ENCODE measurements around a stretch of chr7.

- PRO-cap, 6 experiments, result no peak in any of the 6 experiments
- RAMPAGE, long total RNA, 2 experiments, result no peak in any of the 2 experiments
- RRBS, result 33% methylated on average over 2 of the region's 19 CpGs
These were observed 9.4 kb upstream of the RAMP3 start for GRCh38 chr7:45148229-45148561.

- PRO-cap, 6 experiments, result no peak in any of the 6 experiments
- RAMPAGE, long total RNA, 2 experiments, result no peak in any of the 2 experiments
- RRBS, result 17% methylated on average over 1 of the region's 7 CpGs
These were observed 116.4 kb downstream of the ADCY1 start for GRCh38 chr7:45690406-45691036.

GRCh38 chr7:45691037-45691422 is 116.9 kb downstream of the ADCY1 start:
- PRO-cap, 6 experiments, result no peak in any of the 6 experiments
- RAMPAGE, long total RNA, 2 experiments, result no peak in any of the 2 experiments
- RRBS, result no CpG with 5 or more reads among the region's 5 CpGs

DNA sequence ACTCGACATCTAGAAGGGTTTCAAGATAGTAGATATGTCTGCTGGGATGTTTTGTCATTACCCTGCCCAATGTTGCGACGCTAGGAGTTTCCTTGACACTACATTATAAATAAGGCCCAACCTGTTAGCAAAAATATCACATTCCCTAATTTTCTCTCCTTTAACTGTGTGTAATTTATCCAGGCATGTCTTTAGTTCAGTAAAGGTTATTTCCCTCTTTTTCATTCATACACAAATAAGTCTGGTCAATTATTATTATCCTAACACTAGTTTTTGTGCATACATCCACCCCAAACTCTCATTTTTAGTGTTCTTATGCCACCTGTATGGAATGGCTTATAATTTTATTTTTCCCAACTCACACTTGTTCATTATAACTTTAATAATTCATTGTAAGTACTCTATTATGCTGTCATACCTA is 145.3 kb downstream of the CCDC201 start:
- PRO-cap, 6 experiments, result no peak in any of the 6 experiments
- RAMPAGE, long total RNA, 2 experiments, result no peak in any of the 2 experiments
- RRBS, result no CpG with 5 or more reads among the region's 3 CpGs

GRCh38 chr7:45762737-45763319 is 110.1 kb downstream of the CCDC201 start:
- PRO-cap, 6 experiments, result no peak in any of the 6 experiments
- RAMPAGE, long total RNA, 2 experiments, result no peak in any of the 2 experiments
- RRBS, result no CpG with 5 or more reads among the region's 5 CpGs

DNA sequence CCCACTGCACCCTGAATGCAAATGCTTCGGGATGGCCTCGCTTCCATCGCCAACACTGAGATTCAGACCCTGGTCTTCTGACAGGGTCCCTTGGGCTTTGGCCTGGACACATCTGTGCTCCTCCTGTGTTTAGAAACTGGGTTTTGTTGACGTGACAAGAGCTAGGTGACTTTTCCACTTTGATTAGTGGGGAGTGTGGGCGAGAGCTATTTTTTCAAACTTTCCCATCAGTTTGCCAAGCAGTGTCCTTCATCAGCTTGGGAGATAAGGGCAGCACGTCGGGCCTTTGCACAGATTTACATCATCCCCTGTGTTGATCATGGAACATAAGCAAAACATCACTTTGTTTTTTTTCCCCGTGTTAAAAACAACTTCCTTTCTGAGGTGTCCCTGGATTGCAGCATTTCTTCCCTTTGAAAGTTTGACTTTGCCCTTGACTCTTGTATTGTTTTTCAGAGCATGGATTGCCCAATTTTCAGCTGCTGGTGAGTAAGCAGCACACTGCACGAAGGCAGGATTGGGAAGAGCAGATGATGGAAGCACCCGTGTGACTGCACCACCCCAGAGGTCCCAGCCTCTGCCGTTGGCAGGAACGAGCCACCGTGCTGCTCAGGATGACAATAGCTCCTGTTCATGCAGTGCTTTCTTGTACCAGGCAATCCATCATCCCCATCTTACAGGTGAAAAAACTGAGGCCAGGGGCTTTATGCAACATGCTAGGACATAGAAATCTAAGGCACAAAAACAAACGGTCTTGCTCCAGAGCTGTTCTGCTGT is 6.4 kb upstream of the IGFBP1 start:
- PRO-cap, 6 experiments, result no peak in any of the 6 experiments
- RAMPAGE, long total RNA, 2 experiments, result no peak in any of the 2 experiments
- RRBS, result no CpG with 5 or more reads among the region's 14 CpGs

DNA sequence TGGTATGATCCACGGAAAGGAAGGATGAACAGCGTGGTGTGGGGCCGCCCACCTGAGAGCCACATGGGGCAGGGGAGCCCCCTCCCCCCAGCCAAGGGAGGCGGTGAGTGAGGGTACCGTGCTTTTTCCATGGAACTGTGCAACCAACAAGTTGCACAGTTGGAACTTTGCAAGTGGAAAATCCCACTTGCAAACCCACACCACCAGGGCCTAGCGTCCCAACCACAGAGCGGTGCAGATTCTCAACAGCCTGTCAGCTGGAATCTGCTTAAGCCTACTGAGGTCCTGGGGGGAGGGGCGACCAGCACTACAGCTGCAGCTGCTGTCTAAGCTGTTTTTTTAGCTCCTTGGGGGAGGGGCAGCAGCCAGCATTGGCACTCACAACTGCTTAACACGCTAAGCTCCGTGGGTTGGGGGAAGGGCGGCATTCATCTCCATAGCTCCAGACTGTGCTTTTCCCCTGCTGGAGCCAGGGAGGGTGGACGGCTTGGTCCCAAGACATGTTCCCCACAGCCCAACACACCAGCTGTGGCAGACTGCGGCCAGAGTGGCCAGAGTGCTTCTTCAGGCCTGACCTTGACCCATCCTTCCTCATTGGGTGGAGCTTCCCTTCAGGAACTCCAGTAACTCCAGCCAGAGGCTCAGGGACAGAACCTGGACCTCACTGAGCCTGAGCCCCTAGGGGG is 94.3 kb upstream of the IGFBP3 start:
- PRO-cap, 6 experiments, result no peak in any of the 6 experiments
- RAMPAGE, long total RNA, 2 experiments, result no peak in any of the 2 experiments
- RRBS, result no CpG with 5 or more reads among the region's 13 CpGs

DNA sequence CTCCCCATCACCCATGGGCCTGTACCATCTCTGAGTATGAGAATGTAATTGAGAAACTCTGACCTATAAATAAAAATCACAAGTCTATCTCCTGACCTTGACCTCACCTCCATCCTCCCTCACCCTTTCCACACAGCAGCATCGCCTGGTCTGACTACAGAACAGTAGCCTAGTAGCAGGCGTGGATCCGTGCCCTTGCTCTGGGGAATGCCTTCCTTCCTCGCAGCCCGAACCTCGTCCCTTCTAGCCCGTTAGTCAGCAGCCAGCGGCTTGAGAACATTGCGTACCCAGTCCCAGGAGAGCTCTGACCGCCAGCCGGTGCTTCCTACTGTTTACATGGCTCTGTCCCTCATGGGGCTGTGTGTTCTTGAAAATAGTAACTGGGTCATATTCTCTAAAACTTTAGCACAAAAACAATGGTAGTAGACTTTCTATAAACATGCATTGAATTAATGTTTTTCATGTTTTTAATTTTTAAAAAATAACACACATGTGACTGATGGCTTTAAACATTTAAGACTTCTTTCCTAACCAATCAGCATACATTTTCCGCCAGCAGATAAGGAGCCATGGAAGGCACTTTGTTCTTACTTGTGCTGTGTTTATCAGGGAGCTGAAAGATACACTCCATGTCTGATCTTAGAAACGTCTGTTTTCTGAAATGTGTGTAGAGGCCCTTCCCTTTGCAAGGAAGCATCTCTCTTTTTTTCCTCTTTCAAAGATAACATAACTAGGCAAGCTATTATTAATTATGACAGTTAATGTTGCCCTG is 682.8 kb upstream of the IGFBP3 start:
- PRO-cap, 6 experiments, result peak in 4 of 6 experiments; most common plus-strand start position 279 of the sequence (in 2); most common minus-strand start position 229 of the sequence (in 2)
- RAMPAGE, long total RNA, 2 experiments, result no peak in any of the 2 experiments
- RRBS, result no CpG with 5 or more reads among the region's 13 CpGs

DNA sequence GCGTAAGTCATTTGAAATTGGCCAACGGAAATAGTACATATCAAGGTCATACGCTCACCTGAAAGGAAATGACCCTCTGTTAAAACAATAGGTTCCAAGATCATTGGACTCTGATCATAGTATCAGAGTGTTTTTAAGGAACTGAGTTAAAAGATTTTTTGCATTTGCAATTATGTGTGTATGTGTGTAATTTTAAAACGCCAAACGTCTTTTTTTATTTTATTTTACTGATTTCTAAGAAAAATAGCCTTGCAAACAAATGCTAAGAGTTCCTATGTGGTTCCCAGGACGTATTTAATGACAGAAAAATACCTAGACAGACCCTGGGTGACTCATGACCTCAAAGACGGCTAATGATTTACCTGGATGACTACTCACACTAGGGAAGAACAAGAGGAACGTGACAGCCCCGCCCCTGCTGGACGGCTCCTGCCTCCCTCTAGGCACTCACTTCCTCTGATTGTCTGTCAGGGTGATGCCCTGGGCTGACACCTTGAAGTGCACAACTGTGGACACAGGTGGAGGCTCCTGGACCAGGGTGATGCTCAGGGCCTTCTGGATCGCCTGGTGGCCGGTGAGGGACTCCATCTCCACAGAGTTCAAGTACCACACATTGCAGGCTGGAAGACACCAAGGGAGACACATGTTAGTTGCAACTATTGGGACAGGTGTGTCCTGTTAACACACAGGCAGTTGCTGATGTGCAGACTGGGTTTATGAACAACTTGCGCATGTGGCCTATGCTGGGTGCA is 298.5 kb downstream of the TNS3 start:
- PRO-cap, 6 experiments, result no peak in any of the 6 experiments
- RAMPAGE, long total RNA, 2 experiments, result no peak in any of the 2 experiments
- RRBS, result no CpG with 5 or more reads among the region's 13 CpGs

DNA sequence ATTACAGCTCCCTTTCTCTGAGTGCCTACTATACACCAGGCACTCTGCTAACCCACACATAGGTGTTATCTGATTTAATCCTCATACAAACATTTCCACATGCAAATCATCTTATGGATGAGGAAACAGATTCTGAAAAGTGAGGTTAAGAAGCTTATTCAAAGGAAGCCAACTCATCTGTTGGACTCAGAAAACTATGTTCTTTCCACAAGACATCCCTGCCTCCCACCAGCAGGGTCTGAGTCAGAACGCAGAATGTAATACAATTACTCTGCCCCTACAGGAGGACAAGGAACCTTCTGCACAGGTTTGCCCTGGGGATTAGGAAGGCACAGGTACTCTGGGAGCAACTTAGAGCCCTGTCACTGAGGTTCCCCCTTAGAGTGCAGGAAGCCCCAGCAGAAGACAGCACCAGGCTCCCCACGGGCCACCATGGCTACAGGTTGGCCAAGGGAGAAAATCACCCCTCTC is 255.7 kb downstream of the TNS3 start:
- PRO-cap, 6 experiments, result no peak in any of the 6 experiments
- RAMPAGE, long total RNA, 2 experiments, result no peak in any of the 2 experiments
- RRBS, result no CpG with 5 or more reads among the region's 2 CpGs

GRCh38 chr7:47452187-47452813 is 129.6 kb downstream of the TNS3 start:
- PRO-cap, 6 experiments, result no peak in any of the 6 experiments
- RAMPAGE, long total RNA, 2 experiments, result no peak in any of the 2 experiments
- RRBS, result no CpG with 5 or more reads among the region's 5 CpGs

- PRO-cap, 6 experiments, result no peak in any of the 6 experiments
- RAMPAGE, long total RNA, 2 experiments, result no peak in any of the 2 experiments
- RRBS, result no CpG with 5 or more reads among the region's 4 CpGs
These were observed 110.0 kb downstream of the TNS3 start for GRCh38 chr7:47471828-47472316.

DNA sequence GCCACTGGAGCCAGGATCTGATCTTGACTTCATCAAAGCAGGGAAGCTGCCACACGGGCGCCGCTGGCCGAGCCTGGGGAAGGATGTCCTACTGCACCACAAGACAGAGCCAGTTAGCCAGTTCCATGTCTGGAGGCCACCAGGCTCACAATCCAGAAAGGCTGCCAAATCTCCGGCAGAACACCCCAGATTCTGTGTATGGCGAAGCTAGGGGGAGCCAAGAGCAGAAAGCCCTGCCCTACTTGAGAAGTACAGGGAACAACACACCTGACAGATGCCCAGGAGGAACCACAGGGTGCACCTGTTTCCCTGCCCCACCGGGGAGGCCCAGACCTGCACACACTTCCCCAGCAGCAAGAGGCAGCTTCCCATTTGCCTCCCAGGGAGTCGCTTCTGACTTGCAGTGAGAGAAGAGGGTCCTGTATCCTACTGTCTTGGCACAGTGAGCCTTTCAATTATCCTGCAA is 101.9 kb downstream of the TNS3 start:
- PRO-cap, 6 experiments, result no peak in any of the 6 experiments
- RAMPAGE, long total RNA, 2 experiments, result no peak in any of the 2 experiments
- RRBS, result no CpG with 5 or more reads among the region's 8 CpGs

- PRO-cap, 6 experiments, result no peak in any of the 6 experiments
- RAMPAGE, long total RNA, 2 experiments, result no peak in any of the 2 experiments
- RRBS, result no CpG with 5 or more reads among the region's 15 CpGs
These were observed 61.5 kb downstream of the TNS3 start for GRCh38 chr7:47520080-47521062.

- PRO-cap, 6 experiments, result no peak in any of the 6 experiments
- RAMPAGE, long total RNA, 2 experiments, result no peak in any of the 2 experiments
- RRBS, result no CpG with 5 or more reads among the region's 9 CpGs
These were observed 21.4 kb downstream of the TNS3 start for GRCh38 chr7:47560401-47561109.

- PRO-cap, 6 experiments, result peak in 1 of 6 experiments; most common minus-strand start chr7:47610758 (in 1)
- RAMPAGE, long total RNA, 2 experiments, result no peak in any of the 2 experiments
- RRBS, result no CpG with 5 or more reads among the region's 3 CpGs
These were observed 28.7 kb upstream of the TNS3 start for GRCh38 chr7:47610586-47610969.

GRCh38 chr7:47783731-47784311 is 164.4 kb downstream of the PKD1L1 start:
- PRO-cap, 6 experiments, result peak in 1 of 6 experiments; most common plus-strand start chr7:47784217 (in 1)
- RAMPAGE, long total RNA, 2 experiments, result no peak in any of the 2 experiments
- RRBS, result no CpG with 5 or more reads among the region's 4 CpGs

DNA sequence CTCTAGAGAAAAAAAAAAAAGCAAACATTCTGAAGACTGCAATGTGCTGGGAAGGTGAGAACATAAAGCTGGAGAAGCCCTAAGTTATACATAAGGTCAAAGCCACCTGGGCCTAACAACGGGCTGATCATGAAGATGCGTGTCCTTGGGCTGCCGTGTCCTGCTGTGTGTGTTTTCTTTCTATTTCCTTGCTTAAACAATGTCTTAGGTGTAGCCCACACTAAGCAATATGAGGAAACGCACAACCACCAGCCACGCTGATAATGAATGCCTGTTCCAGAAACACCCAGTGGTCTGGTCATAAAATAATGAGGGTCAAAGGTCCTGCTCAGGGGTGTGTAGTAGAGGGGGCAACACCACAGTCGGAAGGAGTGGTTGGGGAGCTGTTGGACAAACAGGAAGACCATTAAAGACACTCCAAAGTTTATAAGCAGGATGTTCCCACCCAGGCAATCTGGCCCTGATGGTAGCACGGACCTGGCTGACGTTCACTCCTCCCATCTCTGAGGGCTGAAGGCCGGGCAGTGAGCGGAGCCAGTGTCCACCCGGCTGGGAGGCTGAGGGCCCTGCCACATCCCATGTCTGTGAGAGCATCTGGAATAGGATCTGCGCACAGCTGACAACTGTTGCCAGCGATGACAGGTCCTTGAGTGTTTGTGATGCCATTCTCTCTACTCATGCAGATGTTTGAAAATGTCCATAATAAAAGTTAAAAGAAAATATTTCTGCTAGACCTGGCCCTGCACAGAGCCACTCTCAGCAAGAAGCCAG is 7.8 kb downstream of the PKD1L1 start:
- PRO-cap, 6 experiments, result peak in 6 of 6 experiments; most common plus-strand start position 540 of the sequence (in 6); most common minus-strand start position 169 of the sequence (in 6)
- RAMPAGE, long total RNA, 2 experiments, result no peak in any of the 2 experiments
- RRBS, result no CpG with 5 or more reads among the region's 13 CpGs

DNA sequence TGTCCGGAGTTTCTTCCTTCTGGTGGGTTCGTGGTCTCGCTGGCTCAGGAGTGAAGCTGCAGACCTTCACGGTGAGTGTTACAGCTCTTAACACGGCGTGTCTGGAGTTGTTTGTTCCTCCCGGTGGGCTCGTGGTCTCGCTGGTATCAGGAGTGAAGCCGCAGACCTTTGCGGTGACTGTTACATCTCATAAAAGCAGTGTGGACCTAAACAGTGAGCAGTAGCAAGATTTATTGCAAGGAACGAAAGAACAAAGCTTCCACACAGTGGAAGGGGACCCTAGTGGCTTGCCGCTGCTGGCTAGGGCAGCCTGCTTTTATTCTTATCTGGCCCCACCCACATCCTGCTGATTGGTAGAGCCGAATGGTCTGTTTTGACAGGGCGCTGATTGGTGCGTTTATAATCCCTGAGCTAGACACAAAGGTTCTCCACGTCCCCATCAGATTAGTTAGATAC is 30.7 kb downstream of the ABCA13 start:
- PRO-cap, 6 experiments, result no peak in any of the 6 experiments
- RAMPAGE, long total RNA, 2 experiments, result no peak in any of the 2 experiments
- RRBS, result no CpG with 5 or more reads among the region's 17 CpGs

DNA sequence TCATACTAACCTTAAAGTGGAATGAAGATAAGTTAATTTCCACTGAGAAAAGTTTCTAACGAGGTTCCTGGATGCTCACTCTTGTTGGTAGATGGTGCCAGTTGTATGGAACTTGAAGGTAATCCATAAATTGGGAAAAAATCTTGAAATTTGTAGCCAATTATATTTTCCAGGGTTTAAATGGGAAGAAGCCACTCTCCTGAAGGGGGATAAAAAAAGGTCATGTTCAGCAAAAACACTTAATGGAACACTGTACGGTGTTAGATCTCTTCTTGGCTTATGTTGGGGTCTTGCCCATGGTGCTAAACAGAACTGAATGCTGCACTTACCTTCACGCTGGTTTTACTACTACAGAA is 24.5 kb downstream of the SPATA48 start:
- PRO-cap, 6 experiments, result no peak in any of the 6 experiments
- RAMPAGE, long total RNA, 2 experiments, result no peak in any of the 2 experiments
- RRBS, result no CpG with 5 or more reads among the region's 3 CpGs

Measured in heart left ventricle (tissue), 7 donors.